HCT116 (cell line): ENCODE measurements around a stretch of chr22.

GRCh38 chr22:47032368-47033036, 270.1 kb downstream of the TBC1D22A start:
- RRBS, result no CpG with 5 or more reads among the region's 16 CpGs

DNA sequence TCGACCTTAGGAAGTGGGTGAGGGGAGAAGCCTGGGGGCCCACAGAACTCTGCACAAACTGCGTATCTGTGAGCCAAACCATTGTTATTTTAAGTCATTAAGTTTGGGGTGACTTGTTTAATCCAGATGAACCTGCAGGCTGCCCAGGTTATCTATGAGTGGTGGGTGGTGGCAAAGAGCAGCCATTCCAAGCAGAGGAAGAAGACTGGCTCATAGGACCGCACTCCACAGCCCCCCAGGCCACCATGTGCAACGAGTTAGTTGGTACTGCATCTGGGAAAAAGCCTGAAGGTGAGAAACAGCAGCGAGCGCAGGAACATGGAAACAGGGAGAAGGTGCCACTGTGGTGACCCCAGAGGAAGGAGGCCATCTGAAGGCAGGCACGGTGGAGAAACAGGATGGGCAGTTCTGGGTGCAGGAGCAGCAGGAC, 300.2 kb downstream of the TBC1D22A start:
- RRBS, result no CpG with 5 or more reads among the region's 7 CpGs

GRCh38 chr22:47129862-47130529, 367.5 kb downstream of the TBC1D22A start:
- RRBS, result 20% methylated on average over 7 of the region's 17 CpGs

GRCh38 chr22:47282366-47282752, 519.9 kb downstream of the TBC1D22A start:
- RRBS, result 78% methylated on average over 3 of the region's 7 CpGs

DNA sequence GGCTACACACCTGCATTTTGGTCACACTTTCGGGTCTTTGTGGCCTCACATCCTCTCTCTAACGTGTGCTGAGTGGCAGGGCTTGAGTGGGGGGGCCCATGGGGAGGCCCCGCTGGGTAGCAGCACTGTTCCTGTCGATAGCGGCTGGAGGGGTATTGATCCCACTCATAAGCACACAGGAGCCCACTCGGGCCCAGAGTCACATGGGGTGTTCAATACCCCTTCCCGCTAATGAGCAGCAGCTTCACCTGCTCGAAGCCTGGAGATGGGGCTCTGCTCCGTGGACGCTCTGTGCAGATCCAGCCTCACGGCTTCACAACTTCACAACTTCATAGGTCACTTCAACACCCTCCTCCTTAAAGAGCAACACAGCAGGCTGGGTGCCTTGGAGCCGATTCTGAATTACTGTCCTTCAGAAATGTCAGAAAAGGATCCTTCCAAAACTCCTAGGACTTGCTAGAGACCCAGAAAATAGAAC, 533.2 kb downstream of the TBC1D22A start:
- RRBS, result no CpG with 5 or more reads among the region's 12 CpGs

DNA sequence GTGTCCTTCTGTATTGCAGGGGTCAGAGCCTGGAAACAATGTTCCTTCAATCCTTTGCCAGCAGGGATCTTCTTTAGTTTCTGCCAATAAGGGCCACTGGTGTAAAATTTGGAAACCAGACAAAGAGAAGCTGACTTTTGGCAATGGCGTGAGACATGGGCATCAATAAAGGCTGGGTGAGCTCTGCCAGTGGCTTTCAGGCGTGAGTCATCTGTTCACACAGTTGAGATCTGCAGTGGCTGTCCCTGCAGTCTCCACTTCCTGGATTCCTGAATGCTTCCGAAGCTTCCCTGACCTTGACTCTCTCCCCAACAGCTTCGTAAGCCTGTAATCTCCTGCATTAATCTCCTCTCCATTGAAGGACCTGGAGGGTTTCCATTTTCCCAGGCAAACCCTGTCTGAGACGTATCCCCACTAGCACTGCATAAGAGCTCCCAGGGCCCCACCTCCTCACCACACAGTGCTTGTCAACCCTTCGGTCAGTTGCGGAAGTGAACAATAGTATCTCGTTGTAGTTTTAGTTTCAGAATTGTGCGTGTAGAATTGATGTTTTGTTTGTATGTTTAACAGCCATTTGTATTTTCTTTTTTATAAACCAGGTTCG, 574.7 kb downstream of the TBC1D22A start:
- RRBS, result no CpG with 5 or more reads among the region's 10 CpGs

GRCh38 chr22:47703747-47704176, 785.6 kb upstream of the TAFA5 start:
- RRBS, result no CpG with 5 or more reads among the region's 7 CpGs

DNA sequence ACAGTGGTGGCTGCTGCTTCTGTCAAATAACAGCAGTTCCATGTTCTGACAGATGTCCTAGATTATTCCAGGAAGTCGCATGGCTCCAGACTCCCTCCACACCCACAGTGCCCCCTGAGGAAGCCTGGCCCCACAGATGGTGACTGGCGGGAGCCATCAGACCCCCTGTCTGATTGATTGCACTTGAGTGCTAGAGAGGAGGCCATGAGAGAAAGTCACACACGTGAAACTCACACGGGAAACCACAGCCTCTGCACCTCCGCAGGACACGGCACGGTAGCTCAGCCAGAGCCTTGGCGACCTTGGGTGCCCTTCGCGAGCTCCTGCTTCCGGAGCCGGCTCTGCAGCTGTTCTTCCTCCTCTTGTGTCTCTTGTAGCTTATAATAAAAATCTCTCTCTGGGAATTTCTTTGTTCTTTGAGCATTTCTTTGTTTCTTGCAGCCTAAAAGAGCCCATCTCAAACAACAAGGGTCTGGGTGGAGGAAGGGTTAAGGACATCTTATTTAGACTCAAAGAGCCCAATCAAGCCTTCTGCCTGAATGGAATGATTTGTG, 570.8 kb upstream of the TAFA5 start:
- RRBS, result no CpG with 5 or more reads among the region's 12 CpGs

DNA sequence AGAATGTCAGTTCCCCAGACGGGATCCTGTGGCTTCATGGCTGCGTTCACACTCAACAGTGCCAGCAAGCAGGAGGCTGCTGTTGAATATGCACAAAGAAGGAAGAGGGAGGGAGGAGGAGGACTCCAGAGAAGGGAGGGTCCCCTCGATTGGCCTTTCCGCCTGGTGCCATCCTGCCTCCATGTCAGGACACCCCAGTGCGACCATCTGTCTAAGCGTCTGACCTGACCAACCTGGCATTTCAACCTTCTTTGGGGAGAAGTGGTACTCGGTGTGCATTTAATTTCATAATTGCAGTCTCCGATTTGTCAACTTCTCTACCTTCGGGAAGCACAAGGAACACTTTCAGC, 235.1 kb upstream of the TAFA5 start:
- RRBS, result no CpG with 5 or more reads among the region's 9 CpGs

DNA sequence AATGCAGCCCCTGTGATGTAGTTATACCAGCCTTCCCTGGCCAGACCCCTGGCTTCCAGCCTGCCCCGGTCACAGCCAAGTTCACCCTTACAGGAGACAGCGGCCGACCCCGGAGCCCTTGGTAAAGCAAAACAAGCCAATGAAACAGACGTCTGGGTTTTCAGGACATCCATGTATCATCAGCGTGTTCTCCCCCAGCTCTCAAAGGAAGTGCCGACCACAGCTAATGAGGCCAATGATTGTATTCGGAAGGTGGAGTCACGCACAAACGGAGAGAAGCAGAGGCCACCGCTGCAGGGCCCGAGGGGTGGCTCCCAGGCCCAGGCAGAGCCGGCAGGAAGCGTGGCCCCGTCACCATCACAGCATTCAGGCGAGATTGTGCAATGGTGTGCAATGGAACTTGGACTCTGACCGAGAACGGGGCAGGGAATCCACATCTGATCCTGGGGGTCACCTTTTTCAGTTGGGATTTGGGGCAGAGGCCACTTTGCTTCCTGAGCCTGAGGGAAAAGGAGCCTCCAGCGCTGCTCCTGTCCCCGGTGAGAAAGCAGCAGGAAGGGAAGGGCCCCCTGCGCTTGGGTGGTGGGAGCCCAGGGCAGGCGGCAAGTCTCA, 92.6 kb upstream of the TAFA5 start:
- RRBS, result 52% methylated on average over 1 of the region's 22 CpGs

DNA sequence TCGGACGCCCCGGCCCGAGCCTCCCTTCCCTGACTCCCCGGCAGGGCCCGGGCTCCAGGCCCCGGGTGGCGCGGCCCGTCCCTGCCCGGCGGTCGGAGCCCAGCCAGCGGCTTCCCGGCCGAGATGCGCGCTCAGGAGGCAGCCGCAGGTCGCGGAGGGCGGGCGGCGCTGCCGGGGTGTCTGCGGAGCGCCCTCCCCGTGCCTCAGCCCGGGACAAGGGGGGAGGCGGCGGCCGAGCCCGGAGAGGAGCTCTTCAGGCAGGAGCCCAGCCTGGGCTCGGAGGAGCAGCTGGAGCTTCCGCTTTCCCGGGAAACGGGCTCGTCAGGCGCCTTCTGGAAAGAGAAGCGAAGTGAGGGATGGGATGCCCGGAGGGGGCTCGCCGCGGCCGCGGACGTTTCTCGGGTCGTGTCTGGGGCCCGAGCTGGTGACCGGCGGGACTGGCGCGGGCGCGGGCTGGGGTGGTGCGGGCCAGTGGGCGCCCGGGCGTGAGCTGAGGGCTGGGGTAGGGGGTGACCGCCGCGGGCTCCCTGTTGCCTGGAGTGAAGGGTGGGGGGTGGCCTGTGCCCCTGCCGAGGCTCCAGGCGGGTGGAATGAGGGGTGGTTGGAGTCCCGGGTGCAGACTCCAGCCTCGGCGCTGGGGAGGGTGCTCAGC, 685 bp downstream of the TAFA5 start:
- RRBS, result 90% methylated on average over 41 of the region's 68 CpGs

DNA sequence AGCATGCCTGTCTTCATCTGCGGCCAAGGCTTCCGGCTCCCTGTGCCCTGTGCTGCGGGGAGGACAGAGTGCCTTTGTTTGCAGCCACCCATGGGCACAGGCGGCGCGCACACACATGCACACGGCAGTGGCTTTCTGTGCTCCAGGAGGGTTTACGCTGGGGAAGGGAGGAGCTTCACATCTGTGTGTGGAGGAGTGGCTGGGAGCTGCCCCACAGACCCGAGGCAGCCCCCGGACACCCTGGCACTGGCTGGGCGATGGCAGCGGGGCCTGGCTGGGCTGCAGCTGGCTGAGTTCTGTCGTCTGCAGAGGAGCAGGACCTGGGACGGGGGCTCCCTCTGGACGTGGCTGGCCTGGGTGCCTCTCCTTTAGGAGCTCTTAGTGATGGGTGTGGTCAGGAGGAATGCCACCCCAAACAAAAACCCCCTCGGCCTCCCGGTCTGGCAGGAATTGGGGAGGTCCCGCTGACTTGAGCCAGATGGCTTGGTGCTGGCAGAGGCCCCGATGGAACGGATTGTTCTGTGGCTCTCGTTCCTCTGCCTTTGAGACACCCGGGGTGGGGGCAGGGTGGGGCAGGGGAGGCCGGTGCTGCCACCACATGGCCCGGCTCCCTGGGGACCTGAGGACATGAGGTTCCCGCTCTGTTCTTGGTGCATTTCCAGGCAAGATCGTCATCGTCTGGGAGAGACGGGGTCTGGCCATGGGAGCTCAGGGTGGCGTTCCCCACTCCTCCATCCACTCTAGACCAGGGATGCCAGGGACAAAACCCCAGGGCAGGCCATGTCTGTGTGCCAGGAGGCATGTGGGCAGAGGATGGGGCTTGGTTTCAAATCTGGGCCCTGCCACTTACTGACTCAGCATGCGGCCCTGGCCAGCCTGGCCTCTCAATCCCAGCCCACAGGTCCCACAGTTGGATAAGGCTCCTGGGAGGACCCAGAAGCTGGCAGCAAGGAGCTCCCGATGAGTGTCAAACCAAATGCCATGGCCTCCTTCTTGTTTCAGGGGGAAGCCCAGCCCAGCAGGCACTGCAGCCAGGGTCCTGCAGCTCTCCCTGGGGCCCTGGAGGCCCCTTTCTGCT, 47.6 kb downstream of the TAFA5 start:
- RRBS, result no CpG with 5 or more reads among the region's 31 CpGs

DNA sequence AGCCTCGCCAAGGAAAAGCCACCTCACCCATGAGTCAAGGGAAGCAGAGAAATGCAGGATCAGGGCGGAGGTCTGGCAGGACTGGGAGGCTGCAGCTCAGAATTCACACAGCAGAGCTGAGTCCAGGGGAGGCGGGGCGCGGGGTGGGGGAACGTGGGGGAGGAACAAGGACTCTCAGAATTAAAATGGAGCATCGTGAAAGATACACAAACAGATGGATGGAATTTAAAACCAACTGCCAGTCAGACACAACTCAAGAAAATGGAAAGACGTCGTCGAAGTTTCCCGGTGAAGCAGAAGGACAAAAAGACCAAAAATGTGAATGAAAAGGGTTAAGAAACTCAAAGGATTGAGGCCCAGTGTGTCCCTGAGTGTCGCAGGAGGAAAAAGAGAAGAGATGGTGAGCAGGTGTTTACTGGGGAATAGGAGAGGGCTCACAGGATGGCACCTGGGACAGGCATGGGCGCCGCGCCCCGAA, 377.5 kb downstream of the BRD1 start:
- RRBS, result no CpG with 5 or more reads among the region's 16 CpGs

DNA sequence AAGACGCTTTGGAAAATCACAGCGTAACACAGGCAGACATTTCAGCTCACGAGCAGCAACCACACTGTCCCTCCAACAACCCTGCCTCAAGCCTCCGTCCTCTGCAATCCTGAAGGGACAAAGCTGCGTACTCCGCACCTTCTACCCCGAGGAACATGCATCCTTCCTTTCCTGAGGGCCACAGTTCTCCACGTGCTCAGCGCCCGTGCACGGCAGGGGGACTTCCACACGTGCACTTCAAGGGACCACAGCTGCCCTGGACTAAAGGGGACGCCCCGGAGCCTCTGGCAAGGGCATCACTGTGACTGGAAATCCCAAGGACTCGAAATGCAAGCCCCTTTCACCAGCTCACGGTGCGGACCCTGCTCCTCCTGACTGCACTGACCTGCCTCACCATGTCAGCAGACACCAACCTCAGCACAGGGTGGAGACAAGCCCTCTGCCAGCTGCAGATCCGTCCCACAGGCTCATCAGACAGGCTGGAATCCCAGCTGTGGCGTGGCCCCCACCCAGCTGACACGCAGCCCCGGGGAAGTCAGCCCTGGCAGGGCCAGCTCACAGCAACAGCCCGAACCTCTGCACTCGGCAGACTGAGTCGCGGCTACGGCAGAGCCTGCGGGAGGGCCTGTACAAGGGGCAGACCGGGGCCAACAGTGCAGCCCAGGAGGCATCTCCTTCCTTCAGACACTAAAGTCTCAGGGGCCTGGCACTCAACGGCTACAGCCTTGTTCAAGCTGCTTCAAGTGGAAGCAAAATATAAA, 36.8 kb downstream of the BRD1 start:
- RRBS, result no CpG with 5 or more reads among the region's 29 CpGs

- RRBS, result no CpG with 5 or more reads among the region's 26 CpGs
Observed at GRCh38 chr22:49803844-49804575, 23.7 kb downstream of the BRD1 start.

GRCh38 chr22:49950221-49950968, 10.2 kb upstream of the PIM3 start:
- RRBS, result 73% methylated on average over 2 of the region's 23 CpGs

DNA sequence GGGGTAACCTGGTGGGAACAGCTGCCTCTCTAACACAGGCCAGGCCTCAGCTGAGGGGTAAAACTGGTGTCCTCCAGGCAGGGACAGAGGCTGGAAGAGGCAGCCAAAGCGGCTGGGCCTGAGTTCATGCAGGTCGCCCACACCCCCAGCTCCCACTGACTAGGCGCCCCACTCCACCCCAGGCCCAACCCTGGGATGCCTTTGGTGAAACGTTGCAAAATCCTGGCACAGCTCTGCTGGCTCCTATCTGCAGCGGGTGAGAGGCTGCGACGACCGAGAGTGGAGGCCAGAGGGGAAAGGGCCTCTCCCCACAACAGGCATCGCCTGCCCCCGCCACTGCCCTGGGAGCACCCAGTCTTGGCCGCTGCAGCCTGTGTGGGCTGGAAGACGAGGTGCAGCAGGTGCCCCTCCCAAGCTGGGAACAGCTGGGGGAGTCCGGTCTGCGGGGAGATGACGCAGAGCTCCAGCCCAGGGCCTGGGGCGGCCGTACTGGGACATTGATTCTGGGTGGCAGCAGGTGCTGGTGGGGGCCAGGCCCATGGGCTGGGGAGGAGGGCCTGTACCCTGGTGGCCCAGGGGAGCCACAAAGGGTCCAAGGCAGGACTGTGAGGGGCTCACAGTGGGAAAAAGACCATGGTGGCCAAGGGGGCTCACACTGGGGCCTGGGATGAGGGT, 4.2 kb upstream of the PIM3 start:
- RRBS, result 98% methylated on average over 3 of the region's 17 CpGs

GRCh38 chr22:49992790-49993558, 19.6 kb downstream of the IL17REL start:
- RRBS, result 0% methylated on average over 7 of the region's 24 CpGs

DNA sequence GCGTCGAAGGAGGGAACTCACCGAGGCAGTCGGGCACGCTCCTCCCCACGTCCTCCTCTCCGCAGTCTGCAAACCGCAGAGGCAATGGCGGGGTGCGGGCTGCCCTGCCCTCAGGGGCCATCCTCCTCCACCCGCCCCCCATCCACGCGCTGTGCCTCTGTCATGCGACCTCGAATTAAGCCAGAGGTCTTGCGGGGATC, 12.5 kb downstream of the IL17REL start:
- RRBS, result no CpG with 5 or more reads among the region's 16 CpGs

- RRBS, result no CpG with 5 or more reads among the region's 17 CpGs
Observed at GRCh38 chr22:50146901-50147422, 23.6 kb upstream of the PANX2 start.